Adrenal gland (tissue), 7 donors: Measurements from ENCODE around the genes ROBO4, HEPACAM, EI24 and CHEK1.

GRCh38 chr11:124762713-124763612 is 873 bp upstream of the ESAM start:
- PRO-cap, 3 experiments, result peak in 1 of 3 experiments; most common plus-strand start chr11:124763457 (in 1); most common minus-strand start chr11:124763255 (in 1)
- RAMPAGE, long total RNA, 4 experiments, result no peak in any of the 4 experiments
- RRBS, result 1% methylated on average over 27 of the region's 61 CpGs

- PRO-cap, 3 experiments, result peak in 3 of 3 experiments; most common plus-strand start chr11:124897966 (in 3); most common minus-strand start chr11:124897805 (in 3)
- RAMPAGE, long total RNA, 4 experiments, result start-site peak on the minus strand in 3 of 4 experiments, at chr11:124897805-124897875 at its widest, 29 to 236 reads per replicate
- RRBS, result no CpG with 5 or more reads among the region's 11 CpGs
These were observed at the start of gene ROBO4 for GRCh38 chr11:124897507-124898054. Gene ROBO4, minus strand, starts transcription at chr11:124897865.

DNA sequence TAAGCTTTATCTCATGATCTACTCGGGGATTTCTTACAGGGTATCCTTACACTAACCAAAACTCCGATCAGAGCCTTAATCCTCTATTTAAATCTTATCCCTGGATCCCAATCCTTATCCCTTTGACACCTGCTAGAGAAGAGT is 262 bp upstream of the ROBO4 start:
- PRO-cap, 3 experiments, result no peak in any of the 3 experiments
- RAMPAGE, long total RNA, 4 experiments, result no peak in any of the 4 experiments
- RRBS, result no CpG with 5 or more reads among the region's 2 CpGs

DNA sequence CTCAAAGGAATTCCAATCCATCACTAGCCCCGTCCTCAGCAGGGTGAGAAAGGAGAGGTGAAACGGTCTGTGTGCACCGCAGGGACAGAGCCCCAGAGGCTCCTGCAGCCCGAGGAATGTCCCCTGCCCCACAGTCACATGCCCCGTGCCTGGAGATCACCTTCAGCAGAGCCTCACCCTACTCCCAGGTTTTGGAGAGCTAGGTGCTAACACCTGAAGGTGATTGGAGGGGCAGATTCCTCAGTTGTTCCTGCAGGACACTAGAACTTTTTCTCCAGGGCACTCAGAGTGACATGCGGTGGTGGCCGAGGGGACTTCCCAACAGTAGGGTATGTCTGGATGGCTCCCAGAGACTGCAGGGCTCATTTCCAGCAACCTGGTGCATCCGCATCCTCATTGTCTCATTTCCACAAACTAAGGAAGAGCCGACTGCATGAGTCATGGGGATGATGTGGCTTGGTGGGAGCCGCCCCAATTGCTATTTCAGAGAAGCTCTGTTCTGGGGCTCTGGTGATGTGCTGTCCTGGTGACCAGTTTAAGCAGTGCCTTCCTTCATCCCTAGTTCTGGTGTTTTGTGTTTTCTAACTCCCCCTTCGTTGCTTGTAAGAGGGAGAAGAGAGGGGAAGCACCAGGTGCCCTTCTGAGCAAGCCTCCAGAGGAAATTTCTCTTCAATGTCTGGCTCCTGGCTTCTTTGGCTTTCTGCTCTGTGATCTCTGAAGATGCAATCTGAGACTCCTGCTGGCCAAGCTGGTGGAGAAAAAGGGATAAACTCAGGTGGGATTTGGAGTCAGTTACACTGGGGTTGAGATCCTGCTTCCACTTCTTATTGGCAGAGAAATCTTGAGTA is 2.8 kb upstream of the ROBO4 start:
- PRO-cap, 3 experiments, result peak in 1 of 3 experiments; most common plus-strand start position 486 of the sequence (in 1); most common minus-strand start position 304 of the sequence (in 1)
- RAMPAGE, long total RNA, 4 experiments, result no peak in any of the 4 experiments
- RRBS, result no CpG with 5 or more reads among the region's 11 CpGs

- PRO-cap, 3 experiments, result no peak in any of the 3 experiments
- RAMPAGE, long total RNA, 4 experiments, result no peak in any of the 4 experiments
- RRBS, result no CpG with 5 or more reads among the region's 5 CpGs
These were observed 6.6 kb downstream of the HEPACAM start for GRCh38 chr11:124929129-124929705.

DNA sequence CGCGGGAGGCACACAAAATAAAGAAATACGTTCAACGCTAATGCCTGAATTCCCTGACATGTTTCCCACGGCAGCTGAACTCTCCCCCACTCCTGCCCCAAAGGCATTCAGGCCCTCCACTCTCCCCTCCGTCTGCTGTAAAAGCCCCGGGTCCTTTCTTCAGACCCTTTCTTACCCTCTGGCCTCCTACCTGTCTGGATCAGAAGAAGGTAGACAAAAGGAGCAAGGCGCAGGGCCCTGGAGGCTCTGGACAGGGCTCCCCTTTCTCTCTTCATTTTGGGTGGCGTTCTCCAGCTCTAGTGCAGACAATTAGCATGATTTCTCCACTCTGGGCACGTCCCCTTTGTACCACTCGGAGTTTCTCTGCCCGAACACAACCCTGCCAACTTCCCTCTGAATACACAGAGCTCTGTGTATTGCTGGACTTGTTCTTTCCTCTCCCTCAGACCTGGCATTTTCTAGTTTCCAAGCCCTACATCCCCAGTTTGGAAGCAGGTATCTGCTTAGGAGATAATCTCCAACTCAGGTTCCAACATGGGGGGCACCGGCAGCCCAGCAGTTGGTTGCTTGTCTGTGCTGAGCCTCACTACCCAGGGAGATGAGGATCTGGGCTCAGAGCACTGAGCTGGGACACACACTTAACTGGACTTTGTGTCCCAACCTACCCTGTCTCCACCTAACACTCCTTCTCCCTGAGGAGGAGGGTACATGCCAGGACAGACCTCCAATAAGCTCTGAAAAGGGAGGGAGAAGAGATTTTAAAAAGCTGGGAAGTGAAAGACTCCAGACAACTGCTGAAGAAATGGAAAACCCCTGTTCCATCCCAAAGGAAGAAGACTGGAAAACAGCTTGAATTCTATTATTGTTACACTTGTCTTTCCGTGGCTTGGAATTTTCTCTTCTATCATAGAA is at the start of gene HEPACAM:
Gene HEPACAM (minus strand): TSS at position 316 of the 912 bp plus-strand sequence.
- PRO-cap, 3 experiments, result peak in 1 of 3 experiments; most common minus-strand start position 129 of the sequence (in 1)
- RAMPAGE, long total RNA, 4 experiments, result no peak in any of the 4 experiments
- RRBS, result no CpG with 5 or more reads among the region's 14 CpGs

DNA sequence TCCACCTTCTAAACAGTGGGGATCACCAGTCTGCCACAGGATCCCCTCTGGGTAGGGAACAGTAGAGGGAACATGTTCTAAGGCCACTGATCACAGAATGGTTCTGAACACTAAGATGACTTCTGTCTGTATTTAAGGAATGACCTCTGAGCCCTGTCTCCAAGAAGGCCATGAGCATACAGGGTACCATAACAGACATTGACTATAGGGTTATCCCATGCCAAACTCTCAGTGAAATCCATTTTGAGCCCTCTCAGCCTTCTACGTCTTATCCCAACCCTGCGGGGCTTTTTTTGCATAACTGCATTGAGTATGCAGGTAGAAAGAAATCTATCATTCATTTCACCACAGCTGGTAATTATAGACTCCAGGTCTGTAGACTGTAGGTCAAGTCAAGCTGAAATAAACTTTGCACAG is 16.2 kb downstream of the TMEM218 start:
- PRO-cap, 3 experiments, result peak in 1 of 3 experiments; most common minus-strand start position 293 of the sequence (in 1)
- RAMPAGE, long total RNA, 4 experiments, result no peak in any of the 4 experiments
- RRBS, result no CpG with 5 or more reads among the region's 2 CpGs

DNA sequence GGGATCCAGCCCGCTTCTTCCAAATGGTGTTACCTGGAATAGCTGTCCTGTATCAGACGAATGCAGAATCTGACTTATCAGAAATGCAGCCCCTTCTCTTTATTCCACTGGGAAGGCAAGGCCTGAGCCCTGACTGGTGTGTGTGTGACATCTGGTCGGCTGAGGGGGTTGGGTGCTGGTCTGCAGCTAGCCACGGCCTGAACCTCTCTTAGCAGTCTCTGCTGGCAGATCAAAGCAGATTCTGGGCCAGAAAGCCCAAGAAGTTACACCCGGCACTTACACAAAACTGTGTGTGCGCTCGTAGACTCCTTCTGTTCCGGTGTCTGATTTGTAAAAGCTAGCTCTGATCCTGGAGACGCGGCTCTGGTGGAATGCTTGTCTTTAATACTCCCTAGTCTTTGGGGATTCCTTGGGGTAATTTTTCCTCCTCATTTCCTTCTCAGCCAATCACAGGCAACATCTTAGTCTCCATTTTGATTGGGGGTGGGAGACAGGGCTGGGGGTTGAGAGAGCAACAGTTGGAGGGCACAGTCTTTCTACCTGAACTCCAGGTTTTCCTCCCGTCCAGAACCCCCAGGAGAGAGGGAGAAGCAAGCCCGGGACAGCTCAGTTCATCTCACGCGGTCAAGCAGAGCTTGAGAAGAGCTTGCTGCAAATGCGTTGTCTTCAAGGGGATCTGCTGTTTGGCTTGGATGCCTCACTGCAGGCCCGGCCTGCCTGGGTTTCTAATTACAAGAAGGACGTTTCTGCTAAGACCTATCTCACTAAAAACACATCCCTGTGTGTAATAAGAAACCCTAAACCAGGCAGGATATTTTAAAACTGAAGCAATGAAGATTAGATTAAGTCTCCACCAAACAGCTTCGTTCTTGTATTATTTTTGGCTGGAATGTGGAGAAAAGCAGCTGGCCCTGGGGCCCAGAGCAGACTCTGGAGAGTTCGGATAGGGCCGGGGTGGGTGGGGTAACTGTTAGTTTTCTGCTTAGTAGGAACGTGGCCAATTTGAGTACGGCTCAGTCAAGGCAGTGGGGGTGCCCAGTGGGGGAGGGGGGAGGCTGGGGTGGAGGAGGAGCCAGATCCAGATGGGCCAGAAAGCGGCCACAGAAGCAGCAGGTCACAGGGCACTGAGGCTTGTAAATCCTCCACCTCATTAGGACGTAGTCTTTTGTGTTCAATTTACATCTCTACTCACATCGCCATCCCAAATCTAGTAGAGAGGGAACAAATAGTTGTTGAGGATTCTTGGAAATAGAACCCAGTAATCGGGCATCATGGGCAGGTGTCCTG is 5.8 kb downstream of the PKNOX2 start:
- PRO-cap, 3 experiments, result peak in 2 of 3 experiments; most common minus-strand start position 678 of the sequence (in 1)
- RAMPAGE, long total RNA, 4 experiments, result no peak in any of the 4 experiments
- RRBS, result 18% methylated on average over 7 of the region's 26 CpGs

DNA sequence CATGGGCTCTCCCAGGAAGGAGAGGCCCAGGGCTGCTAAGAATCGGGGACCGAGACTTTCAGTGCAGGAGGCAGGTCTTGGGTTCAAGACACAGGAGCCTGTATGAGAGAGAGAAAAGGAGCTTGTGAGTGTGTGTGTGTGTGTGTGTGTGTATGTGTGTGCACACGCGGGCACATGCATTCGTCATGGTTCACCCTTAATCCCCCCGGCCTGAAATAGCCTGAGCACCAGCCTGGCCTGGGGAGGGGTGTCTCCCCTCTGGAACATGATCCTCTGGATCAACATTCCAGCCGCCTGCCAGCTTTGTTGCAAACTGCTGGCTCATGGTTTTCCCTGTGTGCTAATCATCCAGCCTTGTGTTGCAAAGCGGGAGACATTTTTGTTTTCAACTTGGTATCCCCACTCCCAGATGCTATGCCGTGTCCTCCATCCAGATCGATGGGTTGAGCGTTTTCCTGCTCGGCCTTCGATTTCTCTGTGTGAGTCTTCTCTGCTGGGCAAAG is 94.4 kb downstream of the FEZ1 start:
- PRO-cap, 3 experiments, result no peak in any of the 3 experiments
- RAMPAGE, long total RNA, 4 experiments, result no peak in any of the 4 experiments
- RRBS, result no CpG with 5 or more reads among the region's 13 CpGs

- PRO-cap, 3 experiments, result no peak in any of the 3 experiments
- RAMPAGE, long total RNA, 4 experiments, result no peak in any of the 4 experiments
- RRBS, result no CpG with 5 or more reads among the region's 16 CpGs
These were observed 52.2 kb downstream of the FEZ1 start for GRCh38 chr11:125443756-125444400.

DNA sequence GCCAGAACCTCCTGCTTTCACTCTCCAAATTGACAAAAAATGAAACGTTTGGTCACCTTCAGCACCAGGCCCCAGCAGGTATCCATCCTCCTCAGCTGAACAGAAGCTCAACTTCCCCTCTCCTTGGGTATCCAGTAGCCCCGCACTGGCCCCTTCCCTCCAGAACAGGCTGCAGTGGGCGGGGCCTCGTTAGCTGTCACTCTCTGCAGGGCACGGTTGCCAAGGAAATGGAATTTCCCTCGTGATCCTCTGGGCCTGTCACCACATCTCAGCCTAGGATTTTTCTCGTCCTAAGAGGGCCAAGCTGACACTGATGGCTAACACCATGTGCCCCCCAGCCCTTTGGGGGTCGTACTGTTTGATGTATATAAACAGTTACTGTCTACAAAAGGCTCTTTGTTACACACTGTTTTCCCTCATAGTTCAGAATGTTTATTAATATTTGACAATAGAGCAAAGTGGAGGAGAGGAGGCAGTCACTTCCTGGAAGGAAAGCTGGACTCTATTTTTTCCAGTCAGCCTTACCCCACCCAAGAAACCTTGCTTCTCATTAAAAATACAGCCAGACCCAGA is 44.6 kb downstream of the FEZ1 start:
- PRO-cap, 3 experiments, result no peak in any of the 3 experiments
- RAMPAGE, long total RNA, 4 experiments, result start-site peak on the minus strand in 1 of 4 experiments, centred at position 173 of the sequence, 13 reads per replicate
- RRBS, result no CpG with 5 or more reads among the region's 8 CpGs

DNA sequence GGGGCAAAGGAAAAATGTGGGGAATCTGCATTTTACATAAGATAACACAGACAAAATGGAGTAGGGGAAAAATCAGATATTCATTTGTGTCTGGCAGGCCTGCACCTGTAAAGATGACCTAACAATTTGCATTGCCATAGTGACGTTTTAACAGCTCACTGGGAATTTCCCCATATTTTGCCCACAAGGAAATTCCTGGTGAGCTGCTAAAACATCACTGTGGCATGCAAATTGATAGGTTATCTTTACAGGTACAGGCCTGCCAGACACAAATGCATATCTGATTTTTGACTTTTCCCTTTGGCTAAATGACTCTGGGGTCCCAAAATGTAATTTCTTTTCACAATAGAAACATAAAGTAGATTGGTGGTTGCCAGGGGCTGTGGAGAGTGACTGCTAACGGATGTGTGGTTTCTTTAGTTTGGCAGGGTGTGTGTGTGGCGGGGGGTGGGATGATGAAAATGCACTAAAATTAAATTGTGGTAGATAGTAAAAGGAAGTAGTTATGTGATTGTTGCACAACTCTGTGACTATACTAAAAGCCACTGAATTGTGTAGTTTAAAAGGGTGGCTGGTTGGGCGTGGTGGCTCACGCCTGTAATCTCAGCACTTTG is 18.3 kb upstream of the FEZ1 start:
- PRO-cap, 3 experiments, result no peak in any of the 3 experiments
- RAMPAGE, long total RNA, 4 experiments, result no peak in any of the 4 experiments
- RRBS, result no CpG with 5 or more reads among the region's 5 CpGs

DNA sequence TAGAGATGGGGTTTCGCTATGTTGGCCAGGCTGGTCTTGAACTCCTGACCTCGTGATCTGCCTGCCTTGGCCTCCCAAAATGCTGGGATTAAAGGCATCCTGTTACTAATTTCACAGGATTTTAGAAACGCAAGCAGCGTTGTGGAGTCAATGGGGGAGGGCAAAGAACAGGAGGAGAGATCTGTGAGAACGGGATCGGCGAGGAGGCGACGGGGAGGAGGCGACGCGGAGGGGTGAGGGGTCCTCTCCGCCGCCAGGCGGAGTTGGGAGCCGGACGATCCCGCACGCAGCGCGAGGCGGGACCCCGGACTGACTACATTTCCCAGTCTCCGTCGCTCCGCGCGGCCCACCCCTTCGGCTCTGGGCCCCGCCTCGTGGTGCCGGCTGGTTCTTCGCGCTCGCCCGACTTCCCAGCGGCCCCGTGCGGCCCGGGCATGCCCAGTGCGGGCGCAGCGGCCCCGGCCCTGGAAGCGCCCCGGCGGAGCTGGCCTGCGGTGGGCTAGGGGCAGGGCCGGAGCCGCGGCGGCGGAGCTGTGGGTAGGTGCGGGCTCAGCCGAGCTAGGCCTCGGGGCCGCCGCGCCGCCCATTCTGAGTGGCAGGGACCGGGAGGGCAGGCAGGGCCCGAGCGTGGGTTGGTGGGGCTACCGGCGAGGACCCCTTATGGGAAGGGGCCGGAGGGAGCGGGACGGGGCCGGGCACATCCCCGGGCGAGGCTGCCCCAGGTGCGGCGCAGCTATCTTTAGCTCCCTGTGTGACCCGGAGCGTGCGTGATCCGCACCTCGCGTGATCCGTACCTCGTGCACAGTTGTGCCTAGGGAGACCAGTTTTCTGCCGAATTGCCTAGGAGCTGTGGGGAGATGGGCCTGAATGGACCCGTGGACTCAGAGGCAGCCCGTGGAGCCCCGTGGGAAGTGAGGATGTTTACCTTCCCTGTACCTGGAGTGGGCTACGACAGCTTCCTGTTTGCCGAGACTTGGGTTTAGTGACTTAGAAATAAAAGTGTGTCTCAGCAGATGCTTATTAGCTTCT is at the start of gene EI24:
Gene EI24 (plus strand): TSS at position 441 of the 1,029 bp plus-strand sequence.
- PRO-cap, 3 experiments, result peak in 3 of 3 experiments; most common plus-strand start position 441 of the sequence (in 3); most common minus-strand start position 265 of the sequence (in 2)
- RAMPAGE, long total RNA, 4 experiments, result start-site peak on the plus strand in 3 of 4 experiments, centred at positions 461 to 478 of the sequence, 163 to 225 reads per replicate
- RRBS, result 1% methylated on average over 38 of the region's 87 CpGs

- PRO-cap, 3 experiments, result peak in 3 of 3 experiments; most common plus-strand start chr11:125625743 (in 3); most common minus-strand start chr11:125625655 (in 2)
- RAMPAGE, long total RNA, 4 experiments, result start-site peak on the minus strand in 4 of 4 experiments, at chr11:125625874-125625888 at its widest, 143 to 305 reads per replicate
- RRBS, result 3% methylated on average over 3 of the region's 67 CpGs
These were observed at the start of gene CHEK1 for GRCh38 chr11:125624968-125626033. Gene CHEK1, plus strand, starts transcription at chr11:125625163.

DNA sequence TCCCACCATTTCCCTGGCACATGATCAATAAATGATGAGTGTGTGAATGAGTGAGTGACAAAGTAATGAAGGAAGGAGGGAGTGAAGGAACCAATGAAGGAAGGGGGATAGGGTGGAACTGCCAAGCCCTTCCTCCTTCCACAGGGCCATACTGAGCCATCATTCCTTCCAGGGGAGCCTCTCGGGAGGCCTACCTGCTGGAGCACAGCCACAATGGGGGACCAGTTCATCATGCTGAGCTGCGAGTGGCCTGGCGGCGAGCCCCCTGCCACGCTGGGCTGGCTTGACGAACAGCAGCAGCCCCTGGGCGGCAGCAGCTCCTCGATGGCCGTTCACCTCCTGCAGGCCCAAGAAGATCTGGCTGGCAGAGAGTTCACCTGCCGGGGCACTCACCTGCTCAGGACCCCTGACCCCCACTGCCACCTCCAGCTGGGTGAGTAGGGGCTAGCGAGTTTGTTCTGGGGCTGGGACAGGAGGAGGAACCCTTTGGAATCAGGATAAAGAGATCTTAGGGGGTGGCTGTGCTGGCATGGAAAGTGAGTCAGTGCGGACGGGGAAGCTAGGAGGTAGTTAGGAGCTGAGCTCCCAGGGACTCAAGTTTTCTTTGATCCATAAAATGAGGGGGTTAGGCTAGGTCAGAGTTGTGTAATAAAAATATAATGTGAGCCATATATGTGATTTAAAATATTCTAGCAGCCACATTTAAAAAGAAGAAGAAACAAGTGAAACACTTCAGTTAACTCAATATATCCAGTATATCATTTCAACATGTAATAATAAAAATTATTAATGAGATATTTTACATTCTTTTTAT is 6.0 kb downstream of the VSIG10L2 start:
- PRO-cap, 3 experiments, result no peak in any of the 3 experiments
- RAMPAGE, long total RNA, 4 experiments, result no peak in any of the 4 experiments
- RRBS, result no CpG with 5 or more reads among the region's 13 CpGs

DNA sequence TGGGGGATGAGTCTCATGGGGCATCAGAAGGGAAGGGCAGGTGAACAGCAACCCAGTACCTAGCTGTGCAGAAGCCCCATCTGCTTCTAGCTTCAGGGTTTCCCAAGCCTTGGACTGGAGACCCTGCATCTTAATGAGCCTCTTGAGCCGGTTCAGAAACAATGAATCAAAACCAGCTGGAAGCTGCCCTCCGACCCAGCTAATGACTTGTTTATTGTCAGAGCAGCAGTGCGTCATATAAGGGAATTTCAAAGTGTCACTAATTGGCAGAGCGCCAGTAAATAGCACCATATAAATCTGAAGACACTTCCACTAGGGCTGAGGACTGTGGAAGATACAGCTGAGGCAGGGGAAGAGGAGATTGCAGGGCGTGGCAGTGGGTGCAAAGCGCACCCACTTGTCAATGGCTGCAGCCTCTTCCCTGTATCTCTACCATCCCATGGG is 57.4 kb downstream of the RPUSD4 start:
- PRO-cap, 3 experiments, result no peak in any of the 3 experiments
- RAMPAGE, long total RNA, 4 experiments, result no peak in any of the 4 experiments
- RRBS, result no CpG with 5 or more reads among the region's 6 CpGs

DNA sequence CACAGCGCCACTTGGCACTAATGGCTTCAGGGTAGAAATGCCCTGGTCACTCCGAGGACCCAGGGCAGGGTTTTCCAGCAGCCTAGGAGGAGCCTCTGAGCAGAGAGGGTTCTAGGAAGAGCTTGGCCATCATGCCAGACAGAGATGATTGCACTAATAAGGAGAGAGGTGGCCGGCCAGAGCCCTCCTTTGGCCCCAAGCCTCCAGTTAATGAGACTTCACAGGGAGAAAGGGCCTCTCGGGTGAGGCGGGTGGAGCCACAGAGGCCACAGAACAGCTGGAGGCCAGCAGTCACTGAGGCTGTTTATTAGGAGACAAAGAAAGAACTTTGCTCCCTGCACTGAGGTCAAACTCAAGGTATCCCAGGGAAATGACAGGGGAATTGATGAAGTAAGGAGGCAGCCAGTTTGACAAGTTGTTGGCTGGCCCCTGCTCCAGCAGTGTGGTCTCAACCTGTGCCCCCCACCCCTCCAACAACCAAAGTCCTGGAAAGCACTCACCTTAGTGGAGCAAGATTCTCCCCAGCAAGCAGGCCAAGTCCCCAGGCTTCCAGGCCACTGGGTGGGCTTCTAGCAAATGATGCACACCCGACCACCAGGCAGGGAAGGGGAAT is 53.4 kb downstream of the RPUSD4 start:
- PRO-cap, 3 experiments, result no peak in any of the 3 experiments
- RAMPAGE, long total RNA, 4 experiments, result no peak in any of the 4 experiments
- RRBS, result no CpG with 5 or more reads among the region's 6 CpGs

DNA sequence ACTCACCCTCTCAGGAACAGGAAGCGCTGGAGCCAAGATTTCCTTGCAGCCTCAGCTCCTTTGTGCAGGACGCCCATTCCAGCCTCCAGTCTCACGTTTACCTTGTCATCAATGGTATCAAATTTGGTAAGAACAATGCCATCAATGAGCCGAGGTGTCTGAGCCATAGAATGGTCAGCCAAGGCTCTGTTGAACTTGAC is 4.7 kb downstream of the SRPRA start:
- PRO-cap, 3 experiments, result no peak in any of the 3 experiments
- RAMPAGE, long total RNA, 4 experiments, result no peak in any of the 4 experiments
- RRBS, result no CpG with 5 or more reads among the region's 4 CpGs

- PRO-cap, 3 experiments, result no peak in any of the 3 experiments
- RAMPAGE, long total RNA, 4 experiments, result no peak in any of the 4 experiments
- RRBS, result no CpG with 5 or more reads among the region's 34 CpGs
These were observed 3.1 kb downstream of the SRPRA start for GRCh38 chr11:126265037-126266476.

DNA sequence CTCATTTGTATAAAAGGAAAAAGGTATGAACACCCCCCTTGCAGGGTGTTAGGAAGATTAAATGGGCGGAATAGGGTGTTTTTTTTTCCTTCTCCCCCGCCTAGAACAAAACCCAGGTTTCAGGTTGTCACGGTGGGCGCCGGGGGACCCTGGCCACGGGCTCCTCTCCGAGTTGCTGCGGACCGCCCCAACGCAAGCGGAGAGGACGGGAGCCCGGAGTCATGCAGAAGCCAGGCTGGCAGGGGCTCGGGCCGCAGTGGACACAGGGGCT is 260 bp upstream of the TIRAP start:
- PRO-cap, 3 experiments, result peak in 1 of 3 experiments; most common plus-strand start position 226 of the sequence (in 1); most common minus-strand start position 221 of the sequence (in 1)
- RAMPAGE, long total RNA, 4 experiments, result no peak in any of the 4 experiments
- RRBS, result 1% methylated on average over 9 of the region's 15 CpGs